ENCODE measurements around a stretch of chr2.

- PRO-cap, 2 experiments = peak in 1 of 2 experiments; most common plus-strand start chr2:106886733 (in 1); most common minus-strand start chr2:106886614 (in 1)
These were observed 686 bp upstream of the ST6GAL2 start for GRCh38 chr2:106886299-106887407.

DNA sequence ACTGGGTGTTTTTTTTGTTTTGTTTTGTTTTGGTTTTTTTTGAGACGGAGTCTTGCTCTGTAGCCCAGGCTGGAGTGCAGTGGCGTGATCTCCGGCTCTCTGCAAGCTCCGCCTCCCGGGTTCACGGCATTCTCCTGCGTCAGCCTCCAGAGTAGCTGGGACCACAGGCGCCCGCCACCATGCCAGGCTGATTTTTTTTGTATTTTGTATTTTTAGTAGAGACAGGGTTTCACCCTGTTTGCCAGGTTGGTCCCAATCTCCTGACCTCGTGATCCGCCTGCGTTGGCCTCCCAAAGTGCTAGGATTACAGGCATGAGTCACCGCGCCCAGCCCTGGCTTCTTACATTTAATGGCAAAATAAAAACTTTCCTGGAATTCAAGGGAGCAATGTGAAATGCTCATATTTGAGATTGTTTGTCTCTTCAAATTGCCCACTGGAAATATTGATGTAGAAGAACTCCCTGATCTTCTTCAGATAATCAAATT, 78.5 kb upstream of the RGPD4 start:
- PRO-cap, 2 experiments = no peak in any of the 2 experiments

- PRO-cap, 2 experiments = no peak in any of the 2 experiments
These were observed 69.0 kb upstream of the SLC5A7 start for GRCh38 chr2:107917302-107917669.

DNA sequence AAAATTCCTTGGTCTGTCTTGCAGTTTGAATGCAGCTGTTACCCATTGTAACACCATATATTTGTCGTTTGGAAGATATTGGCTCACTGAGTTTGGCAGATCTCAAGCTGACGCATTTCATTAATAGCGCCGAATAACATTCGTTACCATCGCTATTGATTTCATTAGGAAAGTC, 1.1 kb downstream of the LIMS1 start:
- PRO-cap, 2 experiments = no peak in any of the 2 experiments

DNA sequence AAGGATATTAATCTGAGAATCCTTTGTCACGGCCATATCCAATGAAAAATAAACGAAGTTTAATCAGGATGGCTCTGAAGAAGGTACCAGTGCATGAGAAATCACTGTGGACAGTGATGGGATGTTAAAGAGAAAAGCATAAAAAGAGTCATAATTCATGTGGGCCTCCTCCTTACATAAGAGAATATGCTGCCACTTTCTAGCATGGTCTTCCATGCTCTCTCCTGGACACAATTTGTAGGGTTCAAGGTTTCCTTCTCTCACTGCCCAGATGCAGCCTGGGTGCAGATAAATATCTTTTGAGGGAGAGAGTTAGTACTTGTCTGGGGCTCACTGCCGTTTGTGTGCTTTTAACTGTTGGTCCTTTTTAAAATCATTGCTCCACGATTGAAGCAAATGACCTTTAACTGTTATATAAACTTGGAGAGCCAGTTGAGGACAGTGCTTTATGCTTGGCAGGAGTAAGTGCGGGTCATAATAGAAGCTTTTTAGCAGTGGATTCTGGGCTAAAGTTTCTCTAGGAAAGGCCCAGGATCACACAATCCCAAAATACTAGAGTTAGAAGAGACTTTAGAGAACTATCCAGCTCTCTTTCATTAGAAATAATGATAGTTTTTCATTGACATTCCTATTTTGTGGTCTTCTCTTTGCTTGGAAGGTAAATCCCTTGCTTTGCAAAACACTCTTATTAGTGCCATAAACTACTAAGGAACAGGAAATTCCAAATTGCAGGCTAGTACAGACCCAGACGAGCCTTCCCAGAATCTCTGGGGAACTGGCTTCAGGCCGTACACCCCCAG, 18.9 kb downstream of the LIMS1 start:
- PRO-cap, 2 experiments = no peak in any of the 2 experiments

DNA sequence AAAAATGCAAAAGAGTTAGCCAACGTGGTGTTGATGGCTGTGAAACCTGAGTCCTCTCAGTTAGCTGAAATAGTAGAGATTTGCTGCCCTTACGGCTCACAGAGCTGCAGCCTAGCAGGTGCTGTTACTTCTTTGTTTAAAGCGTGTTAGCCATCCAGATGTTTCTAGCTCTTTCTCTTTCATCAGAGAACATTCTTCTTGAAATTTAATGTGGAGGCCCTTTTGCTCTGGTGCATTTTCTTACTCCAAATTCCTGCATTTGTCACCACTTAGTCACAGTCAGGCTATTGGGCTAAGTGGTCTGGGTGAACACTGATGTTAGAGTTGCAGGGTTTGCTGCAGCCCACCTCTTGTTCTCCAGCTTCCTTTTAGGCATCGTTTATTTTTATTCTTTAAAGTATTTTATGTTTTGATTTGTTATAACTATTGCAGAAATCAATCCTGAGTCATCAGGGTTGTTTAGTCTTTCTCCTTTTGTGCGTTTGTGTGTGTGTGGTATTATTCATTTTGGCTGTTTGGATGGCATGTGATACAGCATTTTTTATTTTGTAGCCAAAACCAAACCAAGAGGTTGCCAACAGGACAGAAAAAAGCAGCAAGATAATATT, 41.2 kb downstream of the LIMS1 start:
- PRO-cap, 2 experiments = no peak in any of the 2 experiments

DNA sequence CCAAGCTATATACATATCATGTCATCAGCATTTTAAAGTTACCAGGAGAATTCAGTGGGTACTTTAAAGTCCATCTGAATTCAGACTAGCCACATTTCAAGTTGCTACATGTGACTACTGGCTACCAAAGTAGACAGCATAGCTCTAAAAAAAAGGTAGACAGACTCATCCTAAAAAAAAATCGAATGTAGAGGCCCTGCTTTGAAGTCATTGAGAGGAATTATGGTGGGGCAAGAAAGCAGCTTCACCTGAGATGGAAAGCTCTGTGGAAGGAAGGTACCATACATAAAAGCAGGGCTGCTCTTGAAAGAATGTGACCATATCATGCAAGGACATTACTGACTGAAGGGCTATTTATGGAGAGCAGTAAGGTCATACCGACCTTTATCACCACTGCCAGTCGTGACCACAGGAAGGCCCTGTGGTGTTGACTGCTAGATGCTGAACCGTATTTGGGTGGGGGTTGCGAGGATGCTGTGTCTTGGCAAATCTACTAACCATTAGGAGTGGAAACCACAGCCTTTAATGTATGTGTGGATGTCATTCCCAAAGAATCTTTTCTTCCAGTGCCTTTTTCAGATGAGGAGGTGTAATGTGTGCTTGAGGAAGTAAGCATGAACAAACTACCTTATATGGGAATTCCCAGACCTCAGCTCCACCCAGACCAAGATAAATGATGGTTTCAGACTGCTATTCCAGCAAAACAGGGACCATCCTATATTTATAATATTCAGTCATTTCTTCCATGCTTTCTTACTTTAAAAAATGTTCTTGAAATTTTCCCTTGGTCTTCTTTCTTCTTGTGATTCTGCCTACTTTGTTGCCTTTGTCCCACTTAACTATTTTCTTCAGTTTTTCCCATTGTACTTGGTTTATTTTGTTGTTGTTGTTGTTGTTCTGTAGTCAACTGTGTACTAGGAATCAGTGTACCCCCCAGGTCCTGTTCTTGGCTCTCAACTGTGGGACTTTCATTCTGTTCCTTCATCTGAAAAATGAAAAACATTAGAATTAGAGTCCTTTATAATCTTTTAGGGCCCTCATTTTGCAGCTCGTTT, 60.8 kb downstream of the LIMS1 start:
- PRO-cap, 2 experiments = no peak in any of the 2 experiments

DNA sequence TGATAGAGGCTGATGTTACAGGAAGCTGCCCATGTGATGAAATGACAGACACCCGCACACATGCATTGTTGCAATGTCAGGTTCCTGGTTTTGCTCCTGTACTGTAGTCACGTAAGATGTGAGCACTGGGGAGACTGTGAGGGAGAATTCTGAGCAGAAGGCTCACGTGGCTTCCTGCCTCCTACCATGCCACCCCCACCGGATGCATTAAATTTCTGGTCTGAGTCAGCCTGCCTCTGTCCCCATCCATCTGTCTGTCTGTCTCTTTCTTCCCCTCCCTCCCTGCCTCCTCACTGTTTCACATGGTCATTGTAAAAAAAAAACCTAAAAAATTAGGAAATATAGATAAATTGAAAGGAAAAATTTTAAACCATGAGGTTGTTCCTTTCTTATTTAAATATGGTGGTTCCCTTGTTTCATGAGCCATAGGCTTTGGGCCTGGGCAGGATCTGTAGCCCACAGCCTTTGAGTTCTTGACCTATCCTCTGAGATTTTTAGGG, 66.6 kb upstream of the RANBP2 start:
- PRO-cap, 2 experiments = no peak in any of the 2 experiments

GRCh38 chr2:108766303-108767071, 20.1 kb upstream of the CCDC138 start:
- PRO-cap, 2 experiments = no peak in any of the 2 experiments

DNA sequence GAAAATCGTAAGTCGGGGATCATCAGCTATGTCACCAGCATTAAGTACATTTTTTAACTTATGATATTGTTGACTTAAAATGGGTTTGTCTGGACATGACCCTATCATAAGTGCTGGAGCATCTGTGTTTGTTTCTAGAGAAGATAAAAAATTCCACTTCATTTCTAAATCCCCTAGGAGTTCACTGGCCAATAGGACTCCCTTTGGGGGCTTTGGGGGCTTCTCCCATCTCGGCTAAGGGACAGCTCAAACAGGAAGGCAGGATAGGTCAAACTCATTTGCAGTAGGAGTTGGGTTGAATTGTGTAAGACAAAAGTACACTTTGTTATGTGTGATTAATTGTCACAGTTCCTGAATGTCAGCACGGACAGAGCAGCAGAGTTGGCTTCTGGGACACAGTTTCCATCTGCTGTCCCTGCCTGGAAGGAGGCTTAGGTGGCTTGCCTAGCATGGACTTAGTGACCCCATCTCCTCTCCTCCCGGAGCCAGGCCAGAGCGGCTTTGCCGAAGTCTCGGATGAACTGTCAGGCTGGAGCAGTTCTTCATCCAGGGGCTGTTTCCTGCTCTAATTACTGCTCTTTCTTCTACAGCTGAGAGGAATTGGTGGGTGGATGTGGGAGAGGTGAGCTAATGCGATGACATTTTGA, 101.8 kb downstream of the SH3RF3 start:
- PRO-cap, 2 experiments = no peak in any of the 2 experiments

GRCh38 chr2:109242089-109243361, 113.5 kb downstream of the SH3RF3 start:
- PRO-cap, 2 experiments = peak in 1 of 2 experiments; most common plus-strand start chr2:109243128 (in 1); most common minus-strand start chr2:109242985 (in 1)

GRCh38 chr2:109266888-109267947, 138.2 kb downstream of the SH3RF3 start:
- PRO-cap, 2 experiments = no peak in any of the 2 experiments

DNA sequence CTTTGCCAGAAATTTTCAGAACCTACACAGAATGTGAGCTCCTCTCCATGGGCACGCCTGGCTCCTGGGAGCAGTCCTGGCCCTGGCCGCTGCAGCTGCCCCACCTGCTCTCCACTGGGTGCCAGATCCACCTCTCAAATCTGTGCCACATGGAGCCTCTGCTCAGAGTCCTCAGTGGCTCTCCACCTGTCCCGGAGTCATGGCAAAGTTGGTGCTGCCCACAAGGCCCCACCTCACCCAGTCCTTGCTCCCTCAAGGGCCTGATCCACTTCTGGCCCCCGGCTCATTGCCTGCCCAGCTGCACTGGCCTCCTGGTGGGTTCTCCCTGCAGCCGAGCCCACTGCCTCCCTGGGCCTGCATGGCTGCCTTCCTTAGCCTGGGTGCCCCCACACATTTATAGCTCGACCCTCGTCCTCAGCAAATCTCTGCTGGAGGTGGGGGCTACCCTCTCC, 223.9 kb downstream of the SH3RF3 start:
- PRO-cap, 2 experiments = no peak in any of the 2 experiments

- PRO-cap, 2 experiments = no peak in any of the 2 experiments
These were observed 111.2 kb downstream of the SEPTIN10 start for GRCh38 chr2:109502439-109503054.

DNA sequence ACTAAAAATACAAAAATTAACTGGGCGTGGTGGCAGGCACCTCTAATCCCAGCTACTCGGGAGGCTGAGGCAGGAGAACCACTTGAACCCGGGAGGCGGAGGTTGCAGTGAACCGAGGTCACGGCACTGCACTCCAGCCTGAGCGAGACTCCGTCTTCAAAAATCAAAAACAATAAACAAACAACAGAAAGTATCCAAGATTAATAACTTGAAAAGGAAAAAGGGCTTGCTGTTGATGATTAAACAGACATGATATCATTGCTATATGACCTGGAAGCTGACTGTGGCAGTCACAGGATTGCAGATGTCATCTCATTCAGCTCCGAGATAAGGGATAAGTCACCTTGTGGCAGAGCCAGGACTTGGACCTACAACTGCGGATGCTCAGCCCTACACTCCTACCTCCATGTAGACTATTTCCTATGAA, 16.8 kb downstream of the SOWAHC start:
- PRO-cap, 2 experiments = no peak in any of the 2 experiments

GRCh38 chr2:110677603-110677953, 285 bp downstream of the BUB1 start:
- PRO-cap, 2 experiments = no peak in any of the 2 experiments

DNA sequence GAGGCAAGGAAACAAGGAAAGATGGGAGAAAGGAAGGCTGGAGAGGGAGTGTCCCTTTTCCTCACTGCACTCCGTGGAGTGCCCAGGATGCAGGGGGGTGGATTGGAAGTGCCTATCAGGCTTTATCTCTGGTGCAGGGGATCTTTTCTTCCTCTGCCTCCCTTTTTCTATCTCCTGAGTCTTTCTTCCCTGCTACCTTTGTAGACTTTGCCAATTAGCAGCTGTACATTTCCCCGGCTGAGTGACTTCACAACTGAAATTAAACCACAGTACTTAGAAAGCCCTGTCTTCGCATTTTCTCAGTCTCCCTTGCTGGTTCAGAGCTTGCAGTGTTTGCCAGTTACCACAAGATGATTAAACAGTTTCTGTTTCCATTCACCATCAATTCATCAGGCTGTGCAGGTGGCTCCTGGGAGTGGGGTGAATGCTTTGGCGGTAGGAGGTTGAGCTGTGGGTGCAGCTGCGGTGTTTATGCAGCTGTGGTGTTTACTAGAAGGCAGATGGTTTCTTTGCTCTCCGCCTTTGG, 16.0 kb downstream of the ACOXL start:
- PRO-cap, 2 experiments = no peak in any of the 2 experiments

GRCh38 chr2:111145606-111145909, 24.8 kb downstream of the BCL2L11 start:
- PRO-cap, 2 experiments = no peak in any of the 2 experiments

DNA sequence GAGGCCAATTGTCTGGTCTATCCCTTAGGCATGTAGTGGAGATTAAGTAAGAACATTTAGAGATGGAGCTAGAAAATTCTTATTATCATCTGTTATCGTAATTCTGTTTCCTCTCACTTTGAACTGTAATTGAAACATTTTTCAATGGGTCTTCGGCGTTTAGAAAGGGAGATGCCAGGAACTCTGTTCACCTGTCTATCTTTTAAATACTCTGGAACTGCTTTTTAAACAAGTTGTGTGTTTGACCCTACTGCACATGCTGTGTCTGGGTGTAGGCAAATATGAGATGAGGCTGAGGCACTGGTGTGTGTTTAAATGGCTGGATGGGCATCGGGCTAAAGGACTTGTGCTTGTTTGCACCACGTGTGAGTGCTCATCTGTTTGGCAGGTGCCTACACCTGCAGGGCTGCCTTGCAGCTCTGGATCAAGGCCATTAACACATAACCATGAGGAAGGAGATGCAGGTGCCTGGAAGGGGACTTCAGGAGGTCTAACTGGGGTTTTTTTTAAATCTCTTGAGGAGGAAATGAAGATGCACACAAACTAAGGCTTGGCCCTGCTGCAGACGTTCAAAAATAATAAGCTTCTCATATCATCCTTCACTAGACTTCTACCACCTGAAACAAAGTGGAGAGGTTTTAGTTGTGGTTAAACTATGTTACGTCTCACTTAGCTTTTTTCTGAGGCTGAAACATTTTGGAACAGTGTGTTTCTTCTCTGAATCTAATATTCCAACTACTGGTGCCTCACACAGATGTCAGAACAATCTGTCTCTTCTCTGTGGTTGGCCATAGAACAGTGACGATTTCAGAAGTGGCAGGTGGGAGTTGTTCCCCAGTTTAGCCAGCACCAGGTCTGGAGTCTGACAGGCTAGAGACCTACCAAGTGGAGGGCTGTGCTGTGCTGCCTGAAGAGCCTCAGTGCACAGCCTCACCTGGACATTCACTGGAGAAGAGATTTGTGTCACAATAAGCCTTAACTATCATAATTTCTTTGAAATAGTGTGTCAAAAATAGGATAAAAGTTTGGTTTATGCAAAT, 36.4 kb downstream of the BCL2L11 start:
- PRO-cap, 2 experiments = no peak in any of the 2 experiments

- PRO-cap, 2 experiments = no peak in any of the 2 experiments
These were observed 224.4 kb downstream of the ANAPC1 start for GRCh38 chr2:111659271-111660391.